Peyer's patch (tissue), 4 donors: Measurements from ENCODE around the gene ZSWIM7.

GRCh38 chr17:14299084-14300032, 1.5 kb upstream of the HS3ST3B1 start:
- PRO-cap: unidirectional peak, plus-strand start at chr17:14299515
- RAMPAGE, long total RNA, 4 experiments: no peak in any of the 4 experiments

GRCh38 chr17:14302409-14303281, 1.8 kb downstream of the HS3ST3B1 start:
- PRO-cap: bidirectional peak, plus-strand start at chr17:14302838, minus-strand start at chr17:14302757
- RAMPAGE, long total RNA, 4 experiments: no peak in any of the 4 experiments

DNA sequence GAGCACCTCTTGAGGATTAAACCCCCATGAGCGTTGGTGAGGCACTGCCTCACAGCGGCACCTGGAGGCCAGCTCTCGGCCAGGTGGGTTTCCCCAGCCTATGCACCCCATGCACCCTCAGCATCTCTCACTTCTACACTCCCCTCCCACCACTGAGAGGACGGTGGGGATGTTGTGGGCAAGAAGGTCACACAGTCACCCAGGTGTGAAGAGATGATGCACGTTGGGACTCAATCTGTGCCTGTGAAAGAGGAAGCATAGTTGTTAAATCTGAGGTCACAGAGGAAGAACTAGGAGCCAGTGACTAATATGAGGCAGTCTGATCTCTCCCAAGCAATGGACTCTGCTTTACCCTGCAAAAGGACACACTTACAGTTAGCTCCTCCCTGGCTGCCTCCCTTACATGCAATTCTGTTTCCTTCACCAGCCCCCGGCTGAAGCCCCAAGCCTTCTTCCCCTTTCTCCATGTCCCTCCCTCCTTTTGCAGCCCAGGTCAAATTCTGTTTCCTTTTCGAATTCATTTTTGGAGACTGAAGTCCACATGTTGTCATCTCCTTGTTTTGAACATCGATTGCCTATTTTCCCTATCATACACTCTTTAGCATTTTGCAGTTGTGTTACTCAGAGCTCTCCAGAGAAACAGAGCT, 58.5 kb downstream of the HS3ST3B1 start:
- PRO-cap: unidirectional peak, plus-strand start at position 520 of the sequence
- RAMPAGE, long total RNA, 4 experiments: no peak in any of the 4 experiments

DNA sequence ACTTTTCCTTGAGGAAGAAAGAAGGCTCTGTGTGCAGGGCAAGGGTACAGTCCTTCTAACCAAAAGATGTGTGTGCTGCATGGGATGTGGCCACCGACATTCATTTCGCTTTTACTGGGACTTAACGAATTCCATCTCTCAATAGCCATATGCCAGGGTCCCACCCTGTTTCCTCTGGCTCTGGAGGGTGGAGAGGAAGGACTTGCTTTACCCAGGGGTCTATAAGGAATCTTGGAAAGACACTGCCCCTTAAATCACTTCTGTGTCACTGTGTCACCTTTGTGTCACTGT, 9.4 kb downstream of the CDRT4 start:
- PRO-cap: no peak
- RAMPAGE, long total RNA, 4 experiments: no peak in any of the 4 experiments

- PRO-cap: bidirectional peak, plus-strand start at chr17:15475923, minus-strand start at chr17:15475733
- RAMPAGE, long total RNA, 4 experiments: no peak in any of the 4 experiments
Observed at GRCh38 chr17:15475313-15476242, 8.2 kb upstream of the CDRT4 start.

DNA sequence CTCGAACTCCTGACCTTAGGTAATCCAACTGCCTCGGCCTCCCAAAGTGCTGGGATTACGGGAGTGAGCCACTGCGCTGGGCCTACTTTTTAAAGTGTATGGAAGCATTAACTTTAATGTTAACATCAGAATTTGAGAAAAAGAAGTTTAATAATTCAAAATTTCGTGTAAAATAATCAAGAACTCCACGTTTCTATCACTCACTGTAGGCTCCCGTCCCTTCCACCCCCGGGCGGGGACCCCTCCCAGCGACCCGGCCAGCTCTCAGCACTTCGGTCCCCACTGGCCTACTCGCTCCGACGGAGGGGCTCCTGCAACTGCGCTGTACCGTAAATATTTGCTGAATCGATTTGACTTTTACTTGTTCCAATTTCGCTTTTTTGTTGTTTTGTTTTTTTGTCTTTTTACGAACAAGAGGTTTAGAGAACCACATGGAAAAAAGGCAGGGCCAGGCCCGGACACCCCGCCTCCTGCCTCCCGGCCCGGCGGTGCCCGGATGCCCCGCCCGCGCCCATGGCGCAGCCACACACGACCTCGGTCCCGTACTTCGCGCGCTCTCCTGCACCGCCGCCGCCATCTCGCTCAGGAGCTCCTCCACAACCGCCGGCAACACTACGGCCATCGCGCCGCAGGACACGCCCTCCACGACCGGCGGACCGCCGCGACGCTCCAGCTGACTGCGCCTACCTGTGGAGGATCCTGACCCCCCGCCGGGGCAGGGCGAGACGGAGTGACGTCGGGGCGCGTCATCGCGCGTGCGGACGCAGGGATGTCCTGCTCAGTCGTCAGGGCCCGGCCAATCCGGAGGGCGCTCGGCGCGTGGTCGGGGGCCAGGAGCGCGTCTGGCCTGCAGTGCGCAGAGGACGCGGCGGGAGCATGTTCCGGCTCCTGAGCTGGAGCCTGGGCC, at the start of gene ZSWIM7:
TSS of gene ZSWIM7 (minus strand) at position 732 of the 907 bp plus-strand sequence.
- PRO-cap: bidirectional peak, plus-strand start at position 525 of the sequence, minus-strand start at position 608 of the sequence; bidirectional peak, plus-strand start at position 852 of the sequence, minus-strand start at position 675 of the sequence
- RAMPAGE, long total RNA, 4 experiments: start-site peak on the minus strand in 2 of 4 experiments, centred at positions 675 to 691 of the sequence, 60 to 77 reads per replicate

DNA sequence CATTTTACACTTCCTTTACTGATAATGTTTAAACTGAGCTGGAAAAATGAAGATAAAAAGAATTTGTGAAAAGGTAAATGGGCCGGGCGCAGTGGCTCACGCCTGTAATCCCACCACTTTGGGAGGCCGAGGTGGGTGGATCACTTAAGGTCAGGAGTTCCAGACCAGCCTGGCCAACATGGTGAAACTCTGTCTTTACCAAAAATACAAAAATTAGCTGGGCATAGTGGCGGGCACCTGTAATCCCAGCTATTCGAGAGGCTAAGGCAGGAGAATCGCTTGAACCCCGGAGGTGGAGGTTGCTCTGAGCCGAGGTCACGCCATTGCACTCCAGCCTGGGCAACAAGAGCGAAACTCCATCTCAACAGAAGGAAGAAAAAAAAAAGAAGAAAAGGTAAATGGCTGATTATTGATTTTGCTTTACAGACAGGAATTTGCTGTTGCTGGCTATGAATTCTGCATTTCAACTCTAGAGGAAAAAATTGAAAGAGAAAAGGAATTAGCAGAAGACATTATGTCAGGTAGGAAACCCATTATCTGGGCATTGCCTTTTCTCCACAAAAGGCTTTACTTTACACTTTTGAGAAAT, 6.5 kb downstream of the TTC19 start:
- PRO-cap: no peak
- RAMPAGE, long total RNA, 4 experiments: no peak in any of the 4 experiments

DNA sequence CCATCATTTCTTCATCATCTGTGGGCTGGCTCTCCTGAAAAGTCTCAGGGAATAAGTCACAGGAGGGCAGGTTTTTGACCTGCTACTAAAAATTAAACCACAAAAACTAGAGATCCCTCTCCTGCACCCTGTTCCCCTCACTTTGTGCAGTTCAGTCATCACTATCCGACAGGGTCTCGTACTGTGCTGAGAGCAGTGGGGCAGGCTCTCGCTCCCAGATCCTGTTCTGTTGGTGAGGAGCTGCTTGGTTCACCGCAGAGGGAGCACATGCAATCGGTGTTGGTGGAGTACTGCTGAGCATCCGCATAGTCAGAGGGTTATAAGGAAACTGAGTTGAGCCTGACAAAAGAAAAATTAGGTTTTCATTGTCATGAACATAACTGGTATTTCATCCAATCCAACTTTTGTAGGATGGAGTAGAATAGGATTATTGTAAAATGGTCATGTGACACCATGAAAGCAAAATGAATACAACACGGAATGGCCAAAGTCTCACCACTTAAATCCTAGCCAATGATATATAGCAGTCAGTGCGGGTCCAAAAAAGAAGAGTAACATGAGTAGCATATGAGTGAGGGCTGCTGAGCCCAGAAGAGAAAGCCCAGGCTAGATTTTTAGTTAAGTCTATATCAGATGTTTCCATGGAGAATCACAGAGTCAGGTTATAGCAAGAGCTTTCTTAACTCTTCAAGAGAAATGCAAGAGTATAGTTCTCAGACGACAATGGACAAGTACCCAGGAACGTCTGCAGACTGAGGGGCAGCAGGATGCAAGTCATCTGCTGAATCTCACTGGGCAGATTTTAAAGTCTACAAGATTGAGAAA, 32.7 kb downstream of the TTC19 start:
- PRO-cap: no peak
- RAMPAGE, long total RNA, 4 experiments: no peak in any of the 4 experiments

DNA sequence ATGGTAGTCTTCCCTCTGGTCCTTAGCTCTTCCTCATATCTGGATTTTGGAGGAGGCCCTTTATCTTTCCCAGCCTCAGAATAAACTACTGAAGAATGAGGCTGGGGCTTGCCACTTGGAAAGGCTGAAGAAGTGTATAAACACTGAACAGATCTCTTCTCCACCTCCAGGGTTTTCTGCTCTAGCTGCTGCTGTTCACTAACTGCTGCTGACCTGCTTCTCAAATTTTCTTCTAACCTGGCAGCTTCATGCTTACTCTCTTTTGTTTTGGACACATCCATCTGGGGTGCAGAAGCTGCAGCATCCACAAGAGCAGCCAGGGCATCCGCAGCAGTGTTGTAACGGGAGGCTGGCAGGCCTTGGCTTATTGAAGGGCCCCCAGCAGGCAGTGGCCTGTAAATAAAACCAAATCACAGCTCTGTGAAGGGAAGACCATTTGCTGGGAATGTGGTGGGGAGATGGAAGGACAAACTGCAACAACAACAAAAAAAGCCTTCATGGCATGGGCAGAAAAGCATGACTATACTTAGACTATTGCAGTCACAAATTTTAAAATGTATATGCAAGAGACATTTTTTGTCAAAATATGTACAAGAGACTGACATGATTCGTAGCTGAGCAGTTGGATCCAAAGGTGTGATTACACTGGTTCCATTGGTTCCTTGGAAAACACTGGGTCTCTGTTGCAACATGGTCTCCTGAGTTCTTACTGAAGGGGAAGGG, 62.0 kb downstream of the TTC19 start:
- PRO-cap: no peak
- RAMPAGE, long total RNA, 4 experiments: start-site peak on the minus strand in 2 of 4 experiments, centred at positions 77 to 357 of the sequence, 31 to 47 reads per replicate

DNA sequence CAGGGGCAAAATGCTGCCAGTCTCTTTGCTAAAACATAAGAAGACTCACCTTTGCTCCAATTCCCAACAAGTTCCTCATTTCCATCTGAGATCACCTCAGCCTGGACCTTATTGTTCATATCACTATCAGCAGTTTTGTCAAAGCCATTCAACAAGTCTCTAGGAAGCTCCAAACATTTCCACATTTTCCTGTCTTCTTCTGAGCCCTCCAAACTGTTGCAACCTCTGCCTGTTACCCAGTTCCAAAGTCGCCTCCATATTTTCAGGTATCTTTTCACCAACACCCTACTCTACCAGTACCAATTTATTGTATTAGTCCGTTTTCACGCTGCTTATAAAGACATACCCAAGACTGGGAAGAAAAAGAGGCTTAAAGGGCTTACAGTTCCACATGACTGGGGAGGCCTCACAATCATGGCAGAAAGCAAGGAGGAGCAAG, 99.7 kb downstream of the NCOR1 start:
- PRO-cap: no peak
- RAMPAGE, long total RNA, 4 experiments: no peak in any of the 4 experiments

DNA sequence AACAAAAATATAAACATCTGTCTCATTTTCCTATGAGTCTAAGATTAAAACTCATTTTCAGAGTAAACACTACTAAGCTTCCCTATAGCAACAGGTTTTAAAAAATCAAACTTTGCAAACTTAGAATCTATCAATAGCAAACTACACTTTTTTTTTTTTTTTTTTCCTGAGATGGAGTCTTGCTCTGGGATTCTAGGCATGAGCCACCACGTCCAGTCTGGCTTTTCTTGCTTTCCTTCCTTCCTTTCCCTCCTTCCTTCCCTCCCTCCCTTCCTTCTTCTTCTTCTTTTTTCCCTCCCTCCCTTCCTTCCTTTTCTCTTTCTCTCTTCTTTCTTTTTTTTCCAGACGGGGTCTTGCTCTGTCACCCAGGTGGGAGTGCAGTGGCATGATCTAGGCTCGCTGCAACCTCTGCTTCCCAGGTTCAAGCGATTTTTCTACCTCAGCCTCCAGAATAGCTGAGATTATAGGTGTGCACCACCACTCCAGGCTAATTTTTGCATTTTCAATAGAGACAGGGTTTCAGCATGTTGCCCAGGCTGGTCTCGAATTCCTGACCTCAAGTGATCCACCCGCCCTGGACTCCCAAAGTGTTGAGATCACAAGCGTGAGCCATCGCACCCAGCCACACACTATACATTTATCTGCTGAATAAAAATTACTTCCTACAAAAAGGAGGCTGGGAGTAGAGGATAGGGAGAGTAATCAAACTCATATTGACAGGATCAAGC, 82.5 kb downstream of the NCOR1 start:
- PRO-cap: no peak
- RAMPAGE, long total RNA, 4 experiments: start-site peak on the minus strand in 1 of 4 experiments, centred at positions 344 to 463 of the sequence, 6 to 62 reads per replicate

GRCh38 chr17:16255236-16256103, 38.5 kb downstream of the PIGL start:
- PRO-cap: bidirectional peak, plus-strand start at chr17:16255871, minus-strand start at chr17:16255804
- RAMPAGE, long total RNA, 4 experiments: no peak in any of the 4 experiments

GRCh38 chr17:16313348-16313995, 39.8 kb downstream of the CENPV start:
- PRO-cap: no peak
- RAMPAGE, long total RNA, 4 experiments: no peak in any of the 4 experiments

DNA sequence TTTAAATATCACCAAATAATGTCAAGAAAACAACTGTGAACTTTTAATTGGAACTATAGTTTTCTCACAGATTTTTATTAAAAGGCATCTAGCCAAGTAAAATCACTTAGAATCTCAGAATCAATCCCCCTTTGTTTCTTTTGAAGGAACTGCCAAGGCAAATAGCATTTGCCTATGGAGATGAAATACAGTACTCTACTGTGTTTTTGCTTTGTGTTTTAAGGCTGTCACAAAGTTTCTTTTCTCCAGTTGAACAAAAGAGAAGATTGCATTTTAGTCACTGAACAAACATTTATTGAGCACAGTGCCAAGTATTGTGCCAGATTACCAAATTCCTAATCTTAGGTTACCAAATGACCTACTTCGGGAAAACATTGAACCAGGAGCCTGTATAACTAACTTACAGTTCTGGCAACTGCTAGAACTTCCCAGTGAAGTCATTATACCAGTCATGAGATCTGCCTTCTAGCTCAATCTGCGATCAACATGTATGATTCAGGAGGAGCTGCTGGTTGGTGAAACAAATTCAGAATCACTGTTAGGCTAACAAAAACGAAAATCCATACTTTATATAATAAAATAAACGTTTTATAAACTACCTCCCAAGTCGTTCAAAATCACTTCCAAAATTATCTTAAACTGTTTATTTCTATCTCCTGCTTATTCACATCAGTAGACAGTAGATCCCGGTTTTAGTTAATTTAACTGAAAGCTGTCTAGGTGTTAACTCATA, 2.9 kb upstream of the UBB start:
- PRO-cap: no peak
- RAMPAGE, long total RNA, 4 experiments: no peak in any of the 4 experiments

DNA sequence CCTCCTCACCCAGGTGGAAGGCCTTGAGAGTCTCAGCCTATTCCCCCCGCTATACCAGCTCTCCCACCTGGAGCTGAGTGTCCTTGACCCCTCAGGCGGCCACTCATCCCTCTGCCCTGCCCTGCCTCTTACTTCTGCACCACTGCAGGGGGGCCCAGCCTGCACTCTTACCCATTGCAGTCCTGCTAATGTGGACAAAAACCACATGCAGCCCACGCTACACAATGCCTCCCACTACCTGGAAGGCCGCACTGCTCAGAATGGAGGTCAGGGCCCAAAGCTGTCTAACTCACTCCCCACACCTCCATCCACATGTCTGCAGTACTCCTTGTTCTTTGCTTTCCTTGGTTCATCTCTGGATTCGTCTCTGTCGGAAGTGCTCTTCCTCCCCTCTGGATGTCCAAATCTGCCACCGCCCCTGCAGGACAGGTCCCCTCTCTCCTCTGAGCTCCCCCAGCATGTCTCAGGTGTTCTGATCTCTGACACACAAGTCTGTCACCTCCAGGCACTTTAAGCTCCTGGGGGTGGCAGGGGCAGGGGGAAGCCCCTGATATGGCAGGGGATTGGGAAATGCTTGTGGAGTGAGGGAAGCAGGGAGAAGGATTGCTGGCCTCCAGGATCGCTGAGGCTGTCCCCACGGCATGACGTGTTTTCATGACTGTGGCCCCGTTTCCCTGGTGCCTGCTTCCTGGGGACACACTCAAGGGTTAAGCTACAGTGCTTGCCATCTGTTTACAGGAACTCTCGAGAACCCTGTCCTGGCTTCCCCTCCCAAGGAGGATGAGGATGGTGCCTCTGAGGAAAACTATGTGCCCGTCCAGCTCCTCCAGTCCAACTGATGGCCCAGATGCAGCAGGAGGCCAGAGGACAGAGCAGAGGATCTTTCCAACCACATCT, 20.9 kb downstream of the TRPV2 start:
- PRO-cap: no peak
- RAMPAGE, long total RNA, 4 experiments: no peak in any of the 4 experiments

- PRO-cap: bidirectional peak, plus-strand start at chr17:16438857, minus-strand start at chr17:16438660
- RAMPAGE, long total RNA, 4 experiments: no peak in any of the 4 experiments
Observed at GRCh38 chr17:16438559-16438882, 23.1 kb downstream of the TRPV2 start.

DNA sequence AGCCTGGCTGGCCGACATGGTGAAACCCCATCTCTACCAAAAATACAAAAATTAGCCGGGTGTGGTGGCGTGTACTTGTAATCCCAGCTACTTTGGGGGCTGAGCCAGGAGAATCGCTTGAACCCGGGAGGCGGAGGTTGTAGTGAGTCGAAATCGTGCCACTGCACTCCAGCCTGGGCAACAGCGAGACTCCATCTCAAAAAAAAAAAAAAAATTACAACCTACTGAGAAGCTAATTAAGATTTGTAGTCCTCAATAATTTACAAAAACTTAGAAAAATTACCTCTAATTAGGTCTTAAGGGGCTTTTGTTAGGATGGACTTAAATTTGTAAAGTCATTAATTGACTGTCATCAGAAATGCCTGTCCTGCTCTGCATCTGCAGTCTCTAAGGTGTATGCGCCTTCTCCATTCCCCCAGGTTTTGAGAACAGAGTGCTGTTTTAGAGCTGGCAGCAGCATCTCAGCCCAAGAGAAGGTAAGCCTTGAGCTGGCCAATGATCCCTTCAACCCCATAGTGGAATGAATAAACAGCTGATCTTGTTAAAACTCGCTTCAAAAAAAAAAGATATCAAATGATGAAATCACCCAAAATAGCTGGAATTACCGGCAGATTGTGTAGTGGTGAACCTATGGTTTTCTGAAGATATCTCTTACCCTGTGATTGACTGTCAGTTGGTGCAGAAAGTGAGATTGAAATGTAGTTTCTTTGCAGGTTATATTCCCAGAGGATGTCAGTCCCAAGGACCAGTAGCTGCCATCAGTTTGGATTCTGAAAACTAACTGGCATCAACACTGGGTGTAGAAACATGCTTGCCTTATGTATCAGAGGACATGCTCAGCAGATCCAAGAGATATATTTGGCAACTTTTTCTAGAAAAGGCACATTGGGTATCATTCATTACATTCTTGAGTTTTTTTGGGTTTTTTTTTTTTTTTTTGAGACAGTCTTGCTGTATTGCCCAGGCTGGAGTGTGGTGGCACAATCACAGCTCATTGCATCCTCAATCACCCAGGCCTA, 25.6 kb downstream of the TRPV2 start:
- PRO-cap: no peak
- RAMPAGE, long total RNA, 4 experiments: no peak in any of the 4 experiments

- PRO-cap: bidirectional peak, plus-strand start at chr17:16466216, minus-strand start at chr17:16465855
- RAMPAGE, long total RNA, 4 experiments: no peak in any of the 4 experiments
Observed at GRCh38 chr17:16465207-16465958, 26.6 kb downstream of the LRRC75A start.

DNA sequence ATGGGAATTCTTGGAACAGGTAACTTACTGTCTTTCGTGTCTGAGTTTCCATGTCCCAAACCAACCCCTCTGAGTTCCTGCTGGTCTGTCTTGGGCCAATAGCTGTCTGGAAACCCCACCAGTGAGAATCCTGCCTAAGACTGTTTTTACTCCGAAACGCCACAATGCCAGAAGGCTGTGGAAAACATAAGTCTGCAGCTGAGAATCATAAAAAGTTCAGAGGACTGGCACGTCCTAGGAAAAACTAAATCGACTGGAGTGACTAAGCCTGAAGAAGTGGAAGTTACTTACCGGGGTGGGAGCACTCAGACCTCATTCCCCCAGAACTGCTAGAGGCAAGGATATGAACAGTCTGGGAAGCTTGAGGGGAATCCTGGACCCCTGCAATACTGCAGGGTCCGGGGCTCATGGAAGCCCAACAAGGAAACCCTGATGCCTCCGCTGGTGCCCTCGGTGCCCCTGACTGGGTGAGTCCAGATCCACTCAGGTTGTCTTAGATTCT, 13.3 kb downstream of the LRRC75A start:
- PRO-cap: no peak
- RAMPAGE, long total RNA, 4 experiments: no peak in any of the 4 experiments

DNA sequence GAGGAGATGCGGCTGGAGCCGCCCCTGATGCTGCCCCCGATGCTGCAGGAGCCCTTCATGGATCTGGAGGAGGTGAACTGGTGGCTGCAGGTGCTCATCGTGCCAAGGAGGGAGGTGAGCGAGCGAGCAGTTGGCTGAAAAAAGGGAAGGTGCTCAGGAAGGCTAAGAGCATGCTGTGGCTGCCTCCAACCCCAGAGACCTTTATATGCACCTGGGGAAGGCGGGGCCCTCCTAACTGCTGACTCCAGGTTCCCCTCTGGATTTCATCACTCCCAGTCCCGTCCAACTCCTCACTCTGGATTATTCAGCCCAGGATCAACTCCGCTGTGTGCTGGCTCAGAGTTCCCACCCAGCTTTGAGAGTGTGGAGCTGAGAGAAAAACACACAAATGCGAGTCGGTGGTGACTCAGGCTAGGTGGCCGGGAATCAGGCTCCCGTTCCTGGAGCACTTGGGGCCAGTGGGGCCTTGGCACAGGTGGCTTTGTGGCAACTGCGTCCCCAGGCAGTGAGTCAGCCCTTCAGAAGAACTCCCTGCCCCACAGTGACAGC, 139.2 kb downstream of the TNFRSF13B start:
- PRO-cap: no peak
- RAMPAGE, long total RNA, 4 experiments: no peak in any of the 4 experiments